Measurements from ENCODE around the genes SMCR8 and TVP23B.

DNA sequence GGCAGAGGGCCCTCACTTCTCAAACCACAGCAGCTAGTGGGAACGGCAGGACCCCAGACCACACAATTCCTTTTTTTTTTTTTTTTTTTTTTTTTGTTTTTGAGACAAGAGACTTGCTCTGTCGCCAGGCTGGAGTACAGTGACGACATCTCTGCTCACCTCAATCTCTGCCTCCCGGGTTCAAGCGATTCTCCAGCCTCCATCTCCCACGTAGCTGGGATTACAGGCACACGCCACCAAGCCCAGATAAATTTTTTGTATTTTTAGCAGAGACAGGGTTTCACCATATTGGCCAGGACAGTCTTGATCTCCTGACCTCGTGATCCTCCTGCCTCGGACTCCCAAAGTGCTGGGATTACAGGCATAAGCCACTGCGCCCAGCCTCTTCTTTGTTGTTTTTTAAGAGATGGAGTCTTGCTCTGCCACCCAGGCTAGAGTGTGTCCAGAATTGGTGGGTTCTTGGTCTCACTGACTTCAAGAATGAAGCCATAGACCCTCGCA lies 16.9 kb downstream of the TOM1L2 start:
- RRBS, 2 experiments: no CpG with 5 or more reads among the region's 11 CpGs

GRCh38 chr17:17958479-17958887 lies 13.7 kb downstream of the TOM1L2 start:
- RRBS, 2 experiments: no CpG with 5 or more reads among the region's 2 CpGs

- RRBS, 2 experiments: no CpG with 5 or more reads among the region's 4 CpGs
Observed at GRCh38 chr17:18031953-18032529, 6.9 kb downstream of the ATPAF2 start.

DNA sequence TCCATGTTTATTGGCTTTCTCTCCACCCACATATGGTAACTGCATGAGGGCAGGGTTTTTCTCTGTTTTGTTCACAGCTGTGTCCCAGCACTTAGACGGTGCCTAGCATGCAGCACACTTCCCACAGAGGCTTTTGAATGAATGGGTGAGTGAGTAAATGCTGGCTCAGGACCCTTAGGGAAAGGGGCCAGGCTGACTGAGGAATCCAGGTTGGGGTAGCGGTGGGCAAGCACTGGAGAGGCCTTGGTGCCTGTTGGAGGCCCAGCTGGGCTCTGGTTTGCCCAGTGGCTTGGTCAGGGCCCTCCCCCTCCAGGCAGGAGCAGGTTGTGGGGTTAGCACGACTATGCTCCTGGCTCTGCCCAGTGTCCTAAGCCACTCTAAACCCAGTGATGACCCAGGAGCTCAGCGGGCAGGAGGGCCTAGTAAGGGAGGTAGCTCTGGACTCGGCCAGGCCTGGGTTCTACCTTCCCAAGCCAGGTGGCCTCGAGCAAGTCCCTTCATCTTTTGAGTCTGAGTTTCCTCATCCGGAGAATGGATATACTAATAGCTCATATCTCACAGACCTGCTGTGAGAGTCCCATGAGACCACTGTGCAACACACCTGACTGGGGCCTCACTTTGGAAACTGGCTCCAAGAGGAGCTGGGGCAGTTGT lies 7.5 kb downstream of the MYO15A start:
- RRBS, 2 experiments: no CpG with 5 or more reads among the region's 7 CpGs

DNA sequence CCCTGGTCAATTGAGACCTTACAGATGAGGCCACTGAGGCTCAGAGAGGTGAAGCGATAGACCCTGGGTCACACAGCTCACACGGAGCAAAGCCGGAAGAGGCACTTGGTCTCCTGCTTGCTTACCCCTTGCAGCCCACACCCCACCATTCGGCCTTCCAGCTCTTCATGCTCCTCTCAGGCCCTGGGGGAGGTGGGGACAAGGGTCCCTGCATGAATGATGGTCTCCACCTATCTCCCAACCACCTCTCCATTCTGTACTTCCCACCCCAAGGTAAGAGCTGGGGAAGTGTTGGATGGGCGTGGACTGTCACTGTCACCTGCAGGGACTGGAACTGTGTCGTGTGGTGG lies 5.2 kb upstream of the ALKBH5 start:
- RRBS, 2 experiments: no CpG with 5 or more reads among the region's 6 CpGs

- RRBS, 2 experiments: no CpG with 5 or more reads among the region's 6 CpGs
Observed at GRCh38 chr17:18185719-18186253, 2.2 kb downstream of the ALKBH5 start.

DNA sequence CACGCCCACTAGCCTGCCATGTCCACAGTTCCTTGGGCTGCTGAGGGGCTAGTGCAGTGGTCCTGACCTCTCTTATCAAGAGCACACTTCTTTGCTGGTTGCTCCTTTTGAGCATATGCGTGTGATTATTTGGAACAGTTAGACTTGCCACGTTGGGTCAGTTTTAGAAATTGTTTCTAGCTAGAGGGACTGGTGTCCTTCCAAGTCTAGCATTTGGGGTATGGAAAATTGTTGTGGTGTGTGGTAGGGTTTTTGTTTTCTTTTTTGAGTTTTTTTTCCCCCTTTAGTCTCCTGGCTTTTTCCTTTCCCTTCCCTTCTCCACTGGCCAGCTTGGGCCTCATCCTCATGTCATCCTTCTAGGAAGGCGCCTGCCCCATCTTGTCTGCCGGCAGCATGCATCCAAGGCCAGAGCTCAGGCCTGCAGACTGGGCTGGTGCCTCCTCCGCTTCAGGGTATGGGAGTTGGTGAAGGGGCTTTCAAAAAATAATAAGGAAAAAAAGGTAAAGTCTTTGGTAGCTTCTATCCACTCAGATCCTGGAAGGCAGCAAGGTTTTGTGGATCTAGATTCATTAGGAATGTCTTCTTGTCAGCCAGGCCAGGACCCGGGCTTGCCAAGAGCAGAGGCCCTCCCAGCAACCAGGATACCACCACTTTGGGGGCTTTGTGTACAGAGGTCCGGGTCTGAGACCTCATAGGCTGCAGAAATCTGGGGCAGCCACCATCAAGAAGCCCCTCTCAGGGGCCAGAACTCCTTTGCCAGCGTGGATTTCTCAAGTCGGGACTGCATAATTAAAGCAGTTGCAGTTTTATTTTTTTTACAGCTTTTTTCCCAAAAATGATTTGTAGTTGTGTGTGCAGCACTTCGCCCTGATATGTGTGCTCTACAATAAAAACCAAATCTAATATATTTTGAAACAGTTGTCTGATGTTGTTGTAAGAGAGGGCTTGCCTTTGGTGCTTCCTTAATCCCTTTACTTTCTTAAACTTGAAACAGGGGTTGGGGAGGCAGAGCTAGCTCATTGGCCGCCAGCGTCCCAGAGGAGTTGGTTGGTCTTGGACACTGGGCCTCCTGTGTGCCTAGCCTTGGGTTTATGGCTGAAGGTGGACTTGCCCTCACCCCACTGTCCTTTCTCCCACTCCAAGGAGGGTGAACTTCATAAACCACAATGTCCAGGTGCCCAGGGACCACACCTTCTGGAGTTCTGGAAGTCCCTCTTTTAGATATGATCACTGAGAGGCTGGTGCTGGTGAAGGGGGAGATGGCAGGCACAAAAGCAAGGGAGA lies 16.0 kb upstream of the LLGL1 start:
- RRBS, 2 experiments: 94 to 95% methylated on average over 2 of the region's 13 CpGs

DNA sequence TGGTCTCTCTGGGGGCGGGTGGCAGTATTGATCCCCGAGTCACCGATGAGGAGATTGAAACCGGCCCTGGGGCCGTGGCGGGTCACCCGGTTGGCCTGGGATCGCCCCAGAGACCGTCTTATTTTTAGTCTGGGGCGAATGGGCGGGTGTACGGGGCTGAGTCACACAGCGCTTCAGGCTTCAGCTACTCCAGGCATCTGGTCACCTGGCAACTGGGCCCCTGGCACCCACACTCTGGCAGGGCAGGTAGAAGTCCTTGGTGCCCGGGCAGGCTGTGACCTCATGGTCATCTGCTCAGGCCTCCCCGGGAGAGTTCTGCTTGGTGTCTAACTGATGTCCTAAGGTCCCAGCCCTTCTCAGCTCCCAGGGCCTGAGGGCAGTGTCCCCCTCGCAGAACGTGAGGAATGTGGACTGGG lies 752 bp downstream of the MIEF2 start:
- RRBS, 2 experiments: no CpG with 5 or more reads among the region's 17 CpGs

GRCh38 chr17:18315137-18316031 lies at the start of gene SMCR8:
Gene SMCR8 (plus strand): TSS chr17:18315293.
- RRBS, 2 experiments: 18 to 20% methylated on average over 26 to 32 of the region's 59 CpGs

DNA sequence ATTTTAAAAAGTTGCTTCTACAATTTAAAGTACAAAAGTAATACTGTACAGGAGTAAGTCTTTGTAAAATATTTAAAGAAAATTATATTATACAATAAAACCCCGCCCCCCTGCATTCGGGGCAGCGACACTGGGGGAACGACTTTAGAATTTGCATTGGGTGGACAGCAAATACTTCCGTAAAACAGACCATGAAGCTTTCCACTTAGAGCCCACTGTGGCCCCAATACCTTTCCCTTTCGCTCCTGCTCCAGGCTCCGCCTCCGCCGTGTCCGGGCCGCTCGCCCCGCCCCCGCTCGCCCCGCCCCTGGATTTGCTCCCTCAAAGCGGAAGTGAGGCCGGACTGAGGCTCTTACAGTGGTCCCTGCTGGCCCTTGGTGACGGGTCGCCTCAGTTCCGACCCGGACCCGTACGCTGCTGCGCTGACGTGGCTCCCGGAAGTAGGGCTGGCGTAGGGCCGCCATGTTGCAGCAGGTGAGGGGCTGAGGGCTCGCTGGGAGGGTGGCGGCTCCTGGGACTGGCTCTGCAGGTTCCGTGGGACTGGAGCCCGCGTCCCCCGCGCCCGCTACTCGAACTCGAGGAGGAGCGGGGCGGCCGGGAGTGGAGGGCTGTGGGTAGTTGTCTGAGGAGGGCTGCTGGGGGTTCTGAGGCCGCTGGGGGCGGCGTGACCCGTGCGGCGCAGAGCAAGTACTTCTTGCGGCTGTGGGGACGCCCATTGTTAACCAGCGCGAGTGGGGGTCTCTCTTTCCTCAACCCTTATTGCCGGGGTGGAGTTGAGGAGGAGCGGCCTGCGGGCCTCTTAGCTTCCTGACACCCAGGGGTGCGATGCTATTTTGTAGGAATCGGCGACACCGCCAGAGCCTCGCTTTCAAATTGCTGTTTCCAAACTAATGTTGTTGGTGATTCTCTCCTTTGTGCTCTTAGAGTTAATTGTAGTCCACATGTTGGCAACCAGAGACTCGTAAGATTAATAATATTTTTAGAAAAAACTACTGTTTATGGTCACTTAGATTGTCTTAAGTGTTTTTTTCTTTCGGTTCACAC lies at the start of gene TVP23B:
Gene TVP23B (plus strand): TSS at position 352 of the 1,044 bp plus-strand sequence.
- RRBS, 2 experiments: no CpG with 5 or more reads among the region's 62 CpGs

- RRBS, 2 experiments: 86% methylated on average over 2 of the region's 40 CpGs; no CpG with 5 or more reads in 1 of the 2 experiments
Observed at GRCh38 chr17:18981259-18982587, 22.8 kb downstream of the FAM83G start.

DNA sequence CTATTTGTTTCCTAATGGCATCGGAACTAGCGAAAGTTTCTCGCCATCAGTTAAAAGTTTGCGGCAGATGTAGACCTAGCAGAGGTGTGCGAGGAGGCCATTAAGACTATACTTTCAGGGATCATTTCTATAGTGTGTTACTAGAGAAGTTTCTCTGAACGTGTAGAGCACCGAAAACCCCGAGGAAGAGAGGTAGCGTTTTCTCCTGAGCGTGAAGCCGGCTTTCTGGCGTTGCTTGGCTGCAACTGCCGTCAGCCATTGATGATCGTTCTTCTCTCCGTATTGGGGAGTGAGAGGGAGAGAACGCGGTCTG lies 15.0 kb upstream of the GRAP start:
- RRBS, 2 experiments: no CpG with 5 or more reads among the region's 17 CpGs

DNA sequence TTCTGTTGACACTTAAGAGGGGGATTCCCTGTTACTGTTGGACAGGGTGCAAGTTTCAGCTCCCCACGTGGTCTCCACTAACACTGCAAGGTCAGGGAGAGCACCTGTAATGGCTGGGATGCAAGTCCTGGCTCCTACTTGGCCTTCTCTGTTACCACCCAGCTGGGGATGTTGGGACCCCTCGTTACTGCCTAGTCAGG lies 10.6 kb upstream of the MFAP4 start:
- RRBS, 2 experiments: no CpG with 5 or more reads among the region's 2 CpGs

DNA sequence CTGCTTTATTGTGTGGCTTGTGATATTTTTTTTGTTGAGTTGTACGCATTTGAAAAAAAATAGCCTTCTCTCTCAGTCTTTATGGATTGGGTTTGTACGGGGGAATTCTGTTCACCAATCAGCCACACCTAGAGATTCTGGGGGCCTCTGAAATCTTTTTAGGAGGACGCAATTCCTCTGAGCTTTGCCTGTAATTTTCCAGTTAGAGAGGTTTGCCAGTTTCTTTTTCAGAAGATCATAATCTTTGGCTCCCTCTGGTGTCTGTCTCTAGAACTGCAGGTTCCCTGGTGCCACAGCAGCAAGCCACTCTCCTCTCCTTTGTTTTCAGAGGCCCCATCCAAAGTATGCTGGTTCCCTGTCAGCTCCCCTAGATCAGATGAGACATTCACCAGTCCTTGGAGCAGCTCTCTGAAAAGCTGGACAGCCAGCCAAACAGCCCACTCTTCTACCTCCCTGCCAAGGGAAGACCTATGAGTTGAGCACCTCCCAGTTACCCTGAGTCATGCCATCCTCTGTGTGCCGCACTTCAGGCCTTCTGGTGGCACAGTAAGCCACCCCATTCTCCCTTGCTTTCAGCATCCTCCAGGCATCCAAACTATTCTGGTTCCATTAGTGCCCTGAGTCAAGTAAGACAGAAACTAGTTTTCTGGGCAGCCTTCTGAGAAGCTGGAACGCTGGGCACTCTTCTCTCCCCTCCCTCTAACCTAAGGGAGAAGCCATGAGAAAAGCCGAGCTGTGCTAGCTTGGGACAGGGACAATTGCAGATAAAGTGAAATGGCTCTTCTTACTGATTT lies 36.2 kb downstream of the RNF112 start:
- RRBS, 2 experiments: no CpG with 5 or more reads among the region's 6 CpGs

GRCh38 chr17:19457665-19458353 lies 46.8 kb downstream of the RNF112 start:
- RRBS, 2 experiments: no CpG with 5 or more reads among the region's 8 CpGs

DNA sequence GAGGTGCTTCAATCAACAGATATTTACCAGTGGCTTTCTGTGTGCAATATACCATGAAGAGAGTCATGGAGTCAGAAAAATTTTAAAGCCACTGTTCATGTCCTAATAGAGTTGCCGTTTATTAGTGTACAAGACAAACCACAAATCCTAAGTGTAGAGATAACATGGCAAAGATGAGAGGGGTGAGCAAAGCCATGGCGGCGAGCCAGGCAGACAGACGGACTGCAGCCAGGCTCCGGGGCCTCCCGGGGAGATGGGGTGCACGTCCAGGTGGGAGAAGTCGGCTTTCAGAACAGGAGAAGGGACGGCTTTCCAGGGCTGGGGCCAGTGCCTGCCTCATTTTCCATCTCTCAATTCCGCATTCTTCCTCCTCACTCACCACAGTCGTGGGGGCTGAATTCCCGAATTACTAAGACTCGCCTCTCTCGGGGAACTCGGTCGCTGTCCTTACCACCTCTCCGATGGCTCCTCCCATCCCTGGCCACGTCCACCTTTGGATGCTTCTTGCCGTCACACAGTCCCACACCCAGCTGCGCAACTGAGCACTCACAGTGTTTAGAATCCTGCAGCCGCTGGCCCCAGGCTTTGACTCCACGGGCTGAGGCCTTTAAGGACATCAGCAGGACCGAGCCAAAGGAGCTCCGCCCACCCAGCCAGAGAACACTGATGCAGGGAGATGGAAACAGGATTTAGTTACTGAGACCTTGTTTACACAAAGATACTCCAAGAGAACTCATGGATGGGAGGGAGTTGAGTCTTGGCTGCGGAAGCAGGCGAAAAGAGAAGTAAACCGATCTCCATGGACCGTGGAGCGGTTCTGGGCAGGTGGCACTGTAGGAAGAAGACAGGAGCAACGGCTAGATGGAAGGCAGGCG lies 59.6 kb downstream of the RNF112 start:
- RRBS, 2 experiments: no CpG with 5 or more reads among the region's 31 CpGs

DNA sequence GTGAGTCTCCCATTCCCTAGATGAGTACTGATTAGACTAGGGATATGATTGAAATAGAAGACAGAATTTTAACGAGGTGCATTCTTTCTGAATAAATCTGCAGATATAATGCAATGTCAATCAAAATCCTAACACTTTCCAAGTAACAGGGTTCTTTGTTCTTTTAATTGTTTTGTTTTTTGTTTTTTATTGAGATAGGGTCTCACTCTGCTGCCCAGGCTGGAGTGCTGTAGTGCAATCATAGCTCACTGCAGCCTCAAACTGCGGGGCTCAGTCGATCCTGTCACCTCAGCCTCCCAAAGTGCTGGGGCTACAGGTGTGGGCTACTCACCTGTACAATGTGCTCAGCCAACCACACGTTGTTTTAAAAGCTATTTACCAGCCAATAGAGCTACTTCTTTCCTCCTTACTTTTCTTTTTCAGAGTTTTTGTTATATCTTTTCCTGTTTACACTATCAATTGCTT lies 2.5 kb upstream of the SLC47A1 start:
- RRBS, 2 experiments: no CpG with 5 or more reads among the region's 4 CpGs

DNA sequence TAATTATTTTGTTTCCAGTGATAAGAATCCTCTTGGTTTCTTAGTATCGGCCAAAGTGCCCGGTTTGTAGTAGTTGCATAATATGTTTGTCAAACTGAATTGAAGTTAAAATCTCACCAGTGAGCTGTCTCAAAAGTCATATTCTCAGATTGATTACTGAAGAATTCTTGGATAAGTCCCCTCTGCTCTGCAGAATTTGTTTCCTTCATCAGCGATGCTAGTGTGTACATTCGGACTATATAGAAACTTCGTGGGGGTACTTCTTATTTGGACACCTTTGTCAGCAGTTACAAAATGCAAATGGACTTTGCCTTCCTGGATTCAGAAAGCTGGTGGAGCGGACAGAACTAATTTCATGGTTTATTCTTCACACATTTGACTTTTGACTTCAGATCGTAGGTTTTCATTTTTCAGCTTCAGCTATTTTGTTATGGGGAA lies 28.2 kb downstream of the SLC47A1 start:
- RRBS, 2 experiments: no CpG with 5 or more reads among the region's 7 CpGs

GRCh38 chr17:19753764-19754271 lies 5.7 kb upstream of the ALDH3A1 start:
- RRBS, 2 experiments: no CpG with 5 or more reads among the region's 9 CpGs

- RRBS, 2 experiments: no CpG with 5 or more reads among the region's 8 CpGs
Observed at GRCh38 chr17:19795946-19796353, 47.9 kb upstream of the ALDH3A1 start.